Temporal lobe (tissue), 2 donors: ENCODE measurements around a stretch of chr2.

- RAMPAGE, long total RNA, result no peak
These were observed 7.2 kb upstream of the RALB start for GRCh38 chr2:120245402-120245917.

- RAMPAGE, long total RNA, result no peak
These were observed 934 bp upstream of the INHBB start for GRCh38 chr2:120344760-120345643.

GRCh38 chr2:120524925-120525552, 179.1 kb downstream of the INHBB start:
- RAMPAGE, long total RNA, result no peak

DNA sequence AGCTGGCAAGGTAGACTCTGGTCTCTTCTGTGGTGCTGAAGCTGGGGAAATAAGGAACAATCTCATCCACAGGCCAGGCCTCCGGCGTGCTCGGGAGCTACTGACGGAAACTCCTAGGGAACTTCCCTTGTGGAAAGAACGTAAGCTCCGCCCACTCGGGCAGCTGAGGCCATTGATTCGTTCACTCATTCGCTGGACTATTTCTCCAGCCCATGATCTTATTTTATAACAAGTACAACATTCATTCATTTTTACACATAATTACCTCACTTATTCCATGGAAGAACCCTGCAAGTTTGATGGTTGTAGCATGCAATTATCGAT, 182.4 kb upstream of the GLI2 start:
- RAMPAGE, long total RNA, result no peak

DNA sequence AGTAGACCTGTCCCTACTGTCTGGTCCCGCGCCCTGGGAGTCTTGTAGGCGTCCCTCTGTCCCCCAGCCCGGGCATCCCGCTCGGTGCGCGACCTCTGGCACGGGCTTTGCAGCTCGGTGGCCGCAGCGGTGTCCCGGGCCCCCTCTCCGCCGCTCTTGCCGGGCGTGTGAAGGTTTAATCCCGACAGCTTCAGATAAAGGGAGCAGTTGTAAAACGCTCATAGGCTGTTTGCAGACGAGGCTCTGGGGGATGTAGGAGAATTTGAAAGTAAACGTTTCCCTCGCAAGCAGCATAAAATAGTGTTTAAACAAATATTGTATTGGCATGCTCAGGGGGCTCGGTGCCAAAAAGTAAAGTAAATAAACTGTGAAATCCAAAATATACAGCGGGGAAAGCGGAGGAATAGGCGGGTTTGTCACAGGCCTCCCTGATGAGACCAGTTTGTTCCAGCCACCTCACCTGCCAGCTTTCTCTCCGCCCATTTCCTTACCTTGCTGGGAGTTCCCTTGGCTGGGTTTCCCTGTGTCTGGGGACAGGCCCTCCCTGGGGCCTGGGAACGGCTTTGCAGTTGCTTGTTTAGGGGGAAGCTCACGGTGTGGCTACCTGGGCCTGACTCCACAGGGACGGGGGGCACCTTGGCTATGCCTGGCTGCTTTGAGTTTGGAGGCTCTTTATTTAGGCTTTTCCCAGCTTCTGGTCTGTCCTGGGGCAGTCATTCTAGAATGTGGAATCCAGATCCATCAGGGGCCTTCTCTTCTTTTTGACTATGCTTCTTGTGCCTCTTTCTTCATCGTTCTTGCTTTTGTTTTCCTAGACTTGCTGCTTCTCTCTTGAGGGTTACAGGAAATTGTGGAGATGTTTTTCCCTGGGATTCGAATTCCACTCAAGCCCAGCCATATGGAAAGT, 2.1 kb downstream of the GLI2 start:
- RAMPAGE, long total RNA, result no peak

GRCh38 chr2:120738542-120738705, 2.8 kb downstream of the GLI2 start:
- RAMPAGE, long total RNA, result no peak

DNA sequence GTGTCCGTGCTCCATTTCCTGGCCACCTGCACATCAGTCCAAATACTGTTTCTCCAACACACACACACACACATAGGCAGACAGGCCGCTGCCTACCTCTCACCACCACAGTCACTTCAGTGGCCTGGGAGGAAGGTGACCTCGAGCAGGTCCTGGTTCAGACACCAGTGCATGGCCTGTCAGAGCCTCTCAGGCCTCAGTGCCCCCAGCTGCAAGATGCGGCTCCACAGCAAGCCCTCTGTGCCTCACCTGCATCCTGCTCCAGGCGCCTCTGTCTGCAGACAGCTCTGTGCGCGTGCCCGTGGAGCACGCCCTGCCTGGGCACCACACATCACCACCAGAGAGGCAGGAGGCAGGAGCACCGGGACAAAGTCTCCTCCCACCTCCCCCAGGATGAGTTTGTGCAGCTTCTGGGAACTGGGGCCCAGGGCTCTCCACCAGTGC, 98.8 kb downstream of the TFCP2L1 start:
- RAMPAGE, long total RNA, result no peak

DNA sequence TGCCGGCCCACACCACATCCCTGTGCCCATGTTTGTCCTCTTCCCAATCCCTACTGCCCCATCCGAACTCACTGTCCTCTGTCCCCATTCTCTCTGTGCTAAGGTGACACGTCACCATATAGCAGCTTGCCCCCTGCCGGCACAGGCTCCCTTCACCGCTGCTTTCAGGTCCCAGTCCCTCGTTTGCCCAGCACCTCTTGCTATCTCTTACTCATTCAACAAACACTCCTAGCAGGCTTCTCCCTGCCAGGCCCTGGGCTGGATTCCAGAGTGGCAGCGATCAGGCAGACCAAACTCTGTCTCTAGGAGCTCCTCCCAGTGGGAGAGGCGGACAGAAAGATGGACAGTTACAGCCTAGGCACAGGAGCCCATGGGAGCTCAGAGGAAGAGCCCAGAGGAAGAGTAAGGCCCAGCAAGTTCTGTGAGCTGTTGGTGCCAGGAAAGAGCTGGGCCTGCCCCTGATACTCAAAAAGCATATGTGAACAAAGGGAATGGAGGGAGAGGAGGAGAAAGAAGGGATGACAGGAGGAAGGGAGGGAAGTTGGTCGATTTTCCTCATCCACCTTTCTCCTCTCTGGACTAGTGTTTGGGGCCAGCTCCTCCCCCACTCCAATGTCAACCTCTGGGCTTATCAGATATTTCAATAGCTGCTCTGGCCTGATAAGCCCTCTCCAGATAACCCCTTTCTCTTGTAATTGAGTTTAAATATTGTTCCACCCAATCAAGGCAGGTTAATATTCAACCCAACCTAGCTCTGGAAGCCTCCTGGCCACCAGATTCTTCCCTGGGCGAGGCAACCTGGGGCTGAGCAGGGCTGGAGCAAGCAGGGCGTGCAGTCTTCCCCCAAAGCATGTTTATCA, 74.1 kb downstream of the TFCP2L1 start:
- RAMPAGE, long total RNA, result no peak

- RAMPAGE, long total RNA, result no peak
These were observed 179.5 kb downstream of the CLASP1 start for GRCh38 chr2:121469590-121470376.

- RAMPAGE, long total RNA, result no peak
These were observed 83.8 kb downstream of the CLASP1 start for GRCh38 chr2:121565544-121565761.

- RAMPAGE, long total RNA, result no peak
These were observed 57.9 kb downstream of the CLASP1 start for GRCh38 chr2:121591270-121591803.

DNA sequence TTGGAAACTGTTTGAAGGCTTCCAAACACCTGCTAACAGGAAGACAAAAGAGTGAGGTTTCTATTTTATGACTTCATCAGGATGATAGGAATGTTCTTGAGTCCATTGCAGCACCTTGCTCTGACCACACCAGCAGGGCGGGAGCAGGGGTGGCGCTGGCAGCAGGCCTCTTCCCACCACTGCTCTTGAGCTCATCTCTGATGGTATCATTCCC, 28.9 kb downstream of the NIFK start:
- RAMPAGE, long total RNA, result no peak

DNA sequence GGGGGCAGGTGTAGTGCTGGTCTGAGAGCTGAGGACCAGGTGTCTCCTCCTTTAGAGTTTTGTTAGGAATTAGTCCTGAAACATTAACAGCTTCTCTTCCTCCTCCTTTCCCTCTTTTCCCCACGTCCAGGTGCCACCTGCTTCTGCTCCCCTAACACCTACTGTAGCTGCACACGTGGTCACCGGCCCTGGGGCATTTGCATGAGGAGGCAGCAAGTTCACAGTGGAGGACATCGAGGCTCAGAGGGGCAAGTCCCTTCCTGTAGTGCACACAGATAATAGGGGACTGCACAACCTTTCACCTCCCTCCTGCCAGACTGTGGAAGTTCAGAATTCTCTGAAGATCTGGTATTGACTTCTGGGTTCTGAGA, 111.9 kb downstream of the TSN start:
- RAMPAGE, long total RNA, result no peak

- RAMPAGE, long total RNA, result no peak
These were observed 147.6 kb downstream of the TSN start for GRCh38 chr2:121903005-121903546.

- RAMPAGE, long total RNA, result no peak
These were observed 264.3 kb downstream of the TSN start for GRCh38 chr2:122019706-122020222.

DNA sequence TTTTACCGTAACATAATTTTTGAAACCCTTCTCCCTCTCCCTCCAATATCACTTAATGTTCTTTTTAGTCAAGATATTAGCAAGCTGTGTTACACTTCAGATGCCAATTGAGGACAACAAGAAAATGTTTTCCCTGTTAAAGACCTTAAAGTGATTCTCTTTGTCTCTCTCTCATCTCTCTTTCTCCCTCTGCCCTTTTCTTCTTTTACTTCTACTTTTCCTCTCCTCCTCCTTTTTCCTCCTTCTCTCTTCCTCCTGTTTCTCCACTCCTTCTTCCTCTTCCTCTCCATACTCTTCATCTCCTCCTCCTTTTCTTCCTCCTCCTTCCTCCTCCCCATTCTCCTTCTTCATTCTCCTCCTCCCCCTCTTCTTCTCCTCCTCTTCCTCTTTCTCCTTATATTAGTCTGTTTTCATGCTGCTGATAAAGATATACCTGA, 634.4 kb upstream of the CNTNAP5 start:
- RAMPAGE, long total RNA, result no peak

DNA sequence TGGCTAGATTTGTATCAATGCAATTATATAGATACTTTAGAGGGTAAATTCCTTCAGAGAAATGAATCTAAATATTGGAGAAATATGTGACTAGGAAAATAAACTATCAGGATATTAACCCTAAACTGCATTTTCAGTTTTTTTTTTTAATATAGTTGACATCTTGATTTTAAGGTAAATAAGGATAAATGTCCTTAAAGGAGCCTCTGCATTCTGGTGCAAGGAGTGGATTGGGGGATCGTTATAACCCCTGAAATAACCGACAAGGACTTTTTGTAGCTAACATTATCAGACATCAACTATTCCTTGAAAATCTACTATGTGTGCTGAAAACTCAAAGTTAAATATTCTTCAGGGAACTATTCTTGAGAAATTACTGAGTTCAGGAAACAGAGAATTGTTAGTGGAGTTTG, 4.0 kb upstream of the CNTNAP5 start:
- RAMPAGE, long total RNA, result no peak

GRCh38 chr2:126662548-126663290, 6.8 kb downstream of the GYPC start:
- RAMPAGE, long total RNA, result no peak

GRCh38 chr2:126692234-126692833, 36.4 kb downstream of the GYPC start:
- RAMPAGE, long total RNA, result no peak

- RAMPAGE, long total RNA, result no peak
These were observed 82.4 kb downstream of the BIN1 start for GRCh38 chr2:127024518-127025059.